ENCODE results near the genes FAM131B, OR2A2, ARHGEF35 and C7orf33.

DNA sequence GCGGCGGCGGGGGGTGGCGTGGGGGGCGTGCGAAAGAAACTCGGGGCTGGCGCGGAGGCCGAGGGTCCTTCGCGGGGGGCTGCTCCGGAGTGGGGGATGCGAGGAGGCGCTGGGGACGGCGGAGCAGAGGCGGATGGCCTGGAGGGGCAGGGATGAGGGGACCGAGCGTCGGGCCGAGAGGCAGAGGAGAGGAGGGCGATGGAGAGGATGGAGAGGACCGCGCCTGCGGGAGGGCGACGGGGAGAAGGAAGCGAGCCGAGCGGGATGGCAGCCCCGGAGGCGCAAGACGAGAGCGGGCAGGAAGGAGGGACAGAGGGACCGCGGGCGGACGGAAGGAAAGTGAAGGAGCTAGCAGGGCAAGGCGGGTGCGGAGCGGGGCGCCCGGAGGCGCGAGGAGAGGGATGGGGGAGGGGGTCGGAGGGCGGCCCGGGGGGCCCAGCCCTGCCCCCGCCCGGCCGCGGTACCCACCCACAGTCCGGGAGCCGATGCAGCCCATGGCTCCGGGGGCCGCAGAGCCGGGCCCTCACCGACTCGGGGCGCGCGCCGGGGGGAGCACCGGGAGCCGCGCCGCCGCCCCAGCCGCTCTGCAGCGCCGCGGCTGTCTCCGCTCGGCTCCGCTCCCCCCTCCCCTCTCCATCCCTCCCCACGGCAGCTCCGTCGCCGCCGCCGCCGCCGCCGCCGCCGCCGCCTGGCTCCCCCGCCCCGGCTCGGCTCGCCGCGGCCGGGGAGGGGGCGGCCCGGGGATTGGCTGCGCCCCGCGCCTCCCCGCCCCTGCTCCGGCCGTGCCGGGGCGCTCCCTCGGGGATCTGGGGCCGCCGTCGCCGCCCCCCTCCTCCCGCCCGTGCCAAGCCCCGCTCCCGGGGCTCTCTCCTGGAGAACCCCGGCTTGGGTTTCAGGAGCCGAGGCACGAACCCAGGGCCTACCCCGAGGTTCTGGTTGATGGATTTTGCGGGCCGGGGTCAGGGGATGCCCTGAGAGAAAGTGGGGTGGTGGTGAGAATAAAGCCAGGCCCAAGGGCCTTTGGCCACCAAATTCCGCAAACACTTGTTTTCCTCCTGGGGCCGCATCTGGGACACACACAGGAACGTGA, at the start of gene FAM131B:
FAM131B (minus strand) TSS at position 606 of the 1,090 bp plus-strand sequence.
- PRO-cap, 2 experiments, result peak in 1 of 2 experiments; most common minus-strand start position 633 of the sequence (in 1)

GRCh38 chr7:143378695-143379662, 2.2 kb upstream of the ZYX start:
- PRO-cap, 2 experiments, result no peak in any of the 2 experiments

- PRO-cap, 2 experiments, result no peak in any of the 2 experiments
Observed at GRCh38 chr7:143386636-143387208, 5.6 kb downstream of the ZYX start.

DNA sequence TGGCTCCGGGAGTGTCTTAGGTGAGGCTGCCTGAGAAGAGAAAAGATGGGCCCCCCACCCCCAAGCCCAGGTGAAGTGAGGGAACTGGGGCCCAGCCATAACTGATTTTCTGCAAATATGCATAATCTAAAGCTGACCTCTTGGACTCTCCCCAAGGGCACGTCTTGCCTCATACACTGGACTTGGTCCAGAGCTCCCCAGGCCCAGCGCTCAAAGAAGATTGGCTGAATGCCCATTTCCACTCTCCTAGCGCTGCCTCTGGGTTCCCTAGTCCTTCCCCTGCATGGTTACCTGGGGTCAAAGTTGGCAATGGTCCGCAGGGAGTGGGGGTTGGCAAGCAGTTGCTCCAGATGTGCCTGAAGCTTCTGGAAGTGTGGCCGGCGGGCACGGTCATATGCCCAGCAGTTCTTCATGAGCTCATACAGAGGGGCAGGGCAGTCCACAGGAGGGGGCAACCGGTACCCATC, 12.3 kb downstream of the ZYX start:
- PRO-cap, 2 experiments, result no peak in any of the 2 experiments

DNA sequence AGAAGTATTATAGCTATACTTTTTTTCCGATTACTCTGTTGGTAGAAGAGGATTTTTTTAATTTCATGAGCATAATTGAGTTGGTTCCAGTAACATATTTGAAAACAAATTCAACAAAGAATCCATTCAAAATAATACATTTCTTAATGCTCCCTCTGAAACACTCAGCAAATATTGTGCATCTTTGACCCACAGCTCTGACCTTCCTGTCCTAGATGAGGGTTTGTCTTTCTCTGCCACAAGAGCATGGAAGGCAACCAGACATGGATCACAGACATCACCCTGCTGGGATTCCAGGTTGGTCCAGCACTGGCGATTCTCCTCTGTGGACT, at the start of gene OR2A2:
OR2A2 (plus strand) TSS at position 247 of the 332 bp plus-strand sequence.
- PRO-cap, 2 experiments, result no peak in any of the 2 experiments

DNA sequence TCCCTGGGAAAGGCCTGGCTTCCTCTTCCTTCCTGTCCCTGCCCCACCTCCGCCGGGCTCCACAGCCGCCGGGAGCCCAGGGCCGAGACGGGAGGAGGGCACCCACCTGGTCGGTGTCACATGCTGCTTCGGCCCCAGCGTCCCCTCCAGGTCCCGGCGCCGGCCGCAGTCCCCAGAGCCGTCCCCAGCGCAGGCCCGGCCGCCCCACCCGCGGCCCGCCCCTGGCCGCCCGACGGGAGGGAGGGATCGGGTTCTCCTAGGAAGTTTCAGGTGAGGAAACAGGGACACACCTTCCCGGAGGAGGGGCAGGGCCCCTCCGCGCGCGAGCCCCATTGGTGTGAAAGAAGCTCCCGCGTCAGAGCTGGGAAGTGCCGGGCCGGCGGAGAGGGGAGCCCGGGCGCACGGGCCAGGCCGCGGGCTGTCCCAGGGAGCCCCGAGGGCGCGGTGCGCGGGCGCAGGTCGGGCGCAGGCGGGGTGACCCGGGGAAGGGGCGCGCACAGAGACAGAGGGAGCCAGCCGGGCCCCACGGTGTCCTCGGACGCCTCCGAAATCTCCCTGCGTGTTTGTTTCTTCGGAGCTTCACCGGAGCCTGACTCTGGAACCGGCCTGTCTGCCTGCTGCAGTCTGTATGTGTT, at the start of gene ARHGEF35:
ARHGEF35 (minus strand) TSS at position 402 of the 635 bp plus-strand sequence.
- PRO-cap, 2 experiments, result peak in 1 of 2 experiments; most common plus-strand start position 374 of the sequence (in 1)

DNA sequence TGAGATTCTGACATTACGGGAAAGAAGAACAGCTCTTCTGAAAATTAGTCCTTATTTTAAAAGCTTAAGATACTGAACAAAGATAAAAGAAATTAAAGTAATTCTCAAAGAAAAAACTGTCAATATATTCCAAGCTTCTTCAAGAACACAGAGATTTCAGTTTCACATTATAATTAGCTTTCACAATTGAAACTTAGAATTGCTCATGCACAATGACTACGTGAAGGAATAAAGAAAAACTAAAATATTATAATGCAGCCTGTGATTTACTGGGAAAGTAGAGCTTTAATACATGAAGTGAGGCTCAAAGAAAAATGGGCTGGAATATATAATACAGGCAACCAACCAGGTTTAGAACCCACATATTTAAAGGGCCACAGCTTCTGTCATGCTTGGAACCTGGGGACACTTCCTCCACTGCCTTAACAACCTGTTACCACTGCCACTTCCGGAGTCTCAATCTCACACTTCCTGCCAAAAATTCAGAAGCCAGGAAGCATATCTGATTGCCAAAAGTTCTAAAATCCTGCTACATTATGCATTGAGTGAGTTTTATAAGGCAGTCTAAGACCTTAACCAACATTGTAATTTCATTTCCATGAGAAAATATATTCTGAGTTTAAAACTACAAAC, 23.1 kb downstream of the TPK1 start:
- PRO-cap, 2 experiments, result no peak in any of the 2 experiments

GRCh38 chr7:144834344-144834794, 1.5 kb downstream of the TPK1 start:
- PRO-cap, 2 experiments, result no peak in any of the 2 experiments

- PRO-cap, 2 experiments, result peak in 1 of 2 experiments; most common plus-strand start chr7:144909211 (in 1)
Observed at GRCh38 chr7:144908820-144909330, 73.0 kb upstream of the TPK1 start.

DNA sequence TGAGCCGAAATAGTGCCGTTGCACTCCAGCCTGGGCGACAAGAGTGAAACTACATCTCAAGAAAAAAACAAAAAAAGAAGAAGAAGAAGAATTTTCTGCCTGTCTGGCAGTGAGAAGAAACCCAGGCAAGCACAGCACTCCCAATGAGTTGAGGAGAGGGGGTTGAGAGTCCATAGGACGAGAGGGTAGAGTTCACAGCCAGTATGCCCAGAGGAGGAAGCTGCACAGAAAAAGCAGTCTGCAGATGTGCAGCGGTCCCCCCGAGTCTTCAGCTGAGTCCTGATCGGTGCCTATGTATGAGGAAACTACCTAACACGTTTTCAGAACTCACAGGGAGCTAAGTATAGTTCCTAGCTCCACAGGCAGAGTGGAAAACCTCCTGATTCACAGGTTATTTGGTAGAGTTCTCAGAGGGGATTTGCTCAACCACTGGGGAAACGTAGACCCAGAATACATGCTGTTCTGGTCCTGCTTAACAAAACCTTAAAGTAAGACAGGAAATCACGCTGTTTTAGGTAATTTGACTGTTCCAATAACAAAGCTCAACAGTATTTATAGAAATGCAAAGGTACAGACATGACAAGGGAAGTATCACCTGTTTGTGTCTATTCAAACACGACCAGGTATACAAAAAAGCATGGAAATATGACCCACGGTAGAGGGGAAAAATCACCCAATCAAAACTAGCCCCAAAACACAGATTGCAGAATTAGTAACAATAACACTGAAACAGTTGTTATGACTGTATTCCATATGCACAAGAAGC, 271.2 kb upstream of the CNTNAP2 start:
- PRO-cap, 2 experiments, result no peak in any of the 2 experiments

DNA sequence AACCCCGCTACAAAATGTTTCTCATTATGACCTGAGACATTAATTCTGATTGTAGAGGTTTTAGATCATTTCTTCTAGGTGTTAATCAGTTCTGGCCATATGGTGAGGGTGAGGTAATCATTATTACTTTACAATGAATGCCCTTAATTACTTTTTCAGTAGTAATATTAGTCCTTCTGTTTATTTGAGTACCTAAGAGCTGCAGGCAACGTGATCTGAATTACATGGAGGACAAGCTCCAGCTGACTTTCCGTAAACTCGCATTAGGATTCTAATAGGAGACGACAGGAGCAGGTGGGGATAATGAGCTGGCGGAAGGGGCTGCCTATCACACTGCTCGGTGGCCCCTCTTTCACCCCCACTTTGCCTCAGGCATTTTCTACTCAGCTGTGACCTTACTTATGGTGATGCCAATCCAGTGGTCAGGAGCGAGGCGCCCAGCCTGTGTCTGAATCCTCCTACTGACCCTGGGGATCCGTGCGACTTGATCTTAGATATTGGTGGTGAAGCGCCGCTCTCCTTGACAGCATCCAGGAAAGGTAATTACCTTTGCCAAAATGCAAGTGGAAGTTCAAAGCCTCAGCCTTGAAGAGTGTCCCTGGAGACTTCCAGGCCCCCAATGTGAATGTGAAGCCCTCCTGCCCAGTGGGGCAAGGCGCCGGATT, at the start of gene C7orf33:
C7orf33 (plus strand) TSS at position 398 of the 665 bp plus-strand sequence.
- PRO-cap, 2 experiments, result no peak in any of the 2 experiments

GRCh38 chr7:148620533-148621415, 30.2 kb downstream of the C7orf33 start:
- PRO-cap, 2 experiments, result no peak in any of the 2 experiments

DNA sequence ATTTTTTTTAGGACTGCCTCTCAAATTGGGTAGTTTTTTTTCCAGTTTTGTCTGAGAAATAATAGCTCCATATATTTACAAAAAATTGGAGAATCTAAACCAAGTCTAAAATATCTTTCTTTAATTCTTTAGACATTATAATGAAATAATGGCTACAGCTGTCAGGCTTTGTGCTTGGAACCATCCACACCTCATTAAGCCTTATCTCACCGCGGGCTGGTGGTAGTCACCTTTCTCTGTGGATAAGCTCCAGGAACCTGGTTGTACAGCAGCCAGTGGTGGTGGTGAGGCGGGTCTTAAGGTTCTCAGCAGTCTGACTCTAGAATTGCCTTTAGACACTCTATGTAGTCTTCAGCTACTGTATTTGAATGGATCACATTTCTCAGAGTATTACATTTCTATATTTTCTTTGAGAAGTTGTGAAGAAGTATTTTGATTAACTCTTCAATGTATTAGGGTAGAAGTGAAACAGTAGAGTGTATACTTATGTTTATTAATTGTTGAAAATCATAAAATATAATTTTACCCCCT, 34.2 kb downstream of the CUL1 start:
- PRO-cap, 2 experiments, result no peak in any of the 2 experiments

GRCh38 chr7:148883967-148884137, 239 bp downstream of the EZH2 start:
- PRO-cap, 2 experiments, result no peak in any of the 2 experiments

- PRO-cap, 2 experiments, result peak in 2 of 2 experiments; most common plus-strand start chr7:148988135 (in 1); most common minus-strand start chr7:148988094 (in 2)
Observed at GRCh38 chr7:148988000-148988301, 40.4 kb downstream of the PDIA4 start.

DNA sequence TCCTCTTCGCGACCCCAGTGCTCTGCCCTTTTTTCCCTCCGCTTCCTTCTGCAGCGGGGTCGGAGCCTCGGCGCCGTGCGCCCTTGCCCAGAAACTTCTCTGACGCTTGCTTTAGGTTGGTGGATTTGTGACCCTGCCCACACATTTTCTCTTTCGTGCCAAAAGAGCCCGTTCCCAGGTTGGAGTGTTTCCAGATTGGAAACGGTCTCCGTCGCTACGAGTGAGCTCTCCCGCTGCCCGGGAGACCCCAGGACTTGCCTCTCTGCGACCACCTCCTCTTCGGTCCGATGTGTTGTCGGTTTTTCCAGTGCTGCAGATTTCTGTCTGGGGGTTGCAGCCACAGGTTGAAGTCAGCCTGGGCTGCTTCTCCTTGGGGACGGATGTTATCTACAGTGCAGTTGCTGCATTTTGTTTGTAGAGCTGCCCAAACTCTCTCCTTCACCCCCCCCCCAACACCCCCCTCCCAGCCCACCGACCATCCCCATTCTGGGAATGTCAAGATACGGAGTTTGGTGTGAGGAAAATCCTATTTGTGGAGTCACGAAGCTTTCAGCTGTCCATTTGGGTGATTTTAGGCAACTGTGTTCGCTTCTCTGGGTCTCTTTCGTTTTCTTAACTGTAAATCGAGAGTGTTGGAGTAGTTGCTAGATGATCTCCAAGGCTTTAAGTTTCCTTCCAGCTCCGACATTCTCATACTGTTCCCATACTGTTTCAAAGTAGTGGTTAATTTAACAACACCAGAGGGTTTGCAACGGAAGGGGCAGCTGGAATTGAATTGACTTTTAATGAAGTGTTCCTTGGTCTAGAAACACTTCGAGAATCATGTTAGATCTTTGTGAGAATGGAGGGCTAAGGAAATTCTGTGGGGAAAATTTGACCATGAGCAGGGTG, 736 bp downstream of the ZNF212 start:
- PRO-cap, 2 experiments, result no peak in any of the 2 experiments

DNA sequence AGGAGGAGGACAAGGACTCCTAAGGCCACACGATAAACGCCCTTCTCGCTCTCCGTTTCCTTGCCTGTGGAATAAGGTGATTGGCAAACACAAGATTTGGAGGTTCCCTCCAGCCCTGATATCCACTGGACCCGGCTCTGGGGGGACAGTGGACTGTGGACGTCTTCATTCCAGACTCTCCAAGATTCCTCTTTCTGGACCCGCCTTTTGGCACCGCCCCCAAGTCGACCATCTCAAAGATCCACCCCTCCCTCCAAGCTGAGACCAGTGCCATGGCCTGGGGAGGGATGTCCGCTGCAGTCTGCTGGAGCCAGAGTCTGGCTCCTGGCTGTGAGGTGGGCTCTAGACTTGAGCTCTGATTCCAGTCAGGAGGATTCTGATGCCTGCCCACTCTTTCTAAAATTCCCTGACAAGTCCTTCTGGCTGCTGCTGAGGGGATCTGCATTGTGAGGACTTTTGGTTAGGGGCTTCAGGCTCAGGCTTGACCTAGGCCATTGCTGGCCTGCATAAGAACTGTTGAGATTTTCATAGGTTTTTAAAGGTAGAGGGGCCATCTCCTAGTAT, 23.7 kb downstream of the ZNF783 start:
- PRO-cap, 2 experiments, result no peak in any of the 2 experiments

DNA sequence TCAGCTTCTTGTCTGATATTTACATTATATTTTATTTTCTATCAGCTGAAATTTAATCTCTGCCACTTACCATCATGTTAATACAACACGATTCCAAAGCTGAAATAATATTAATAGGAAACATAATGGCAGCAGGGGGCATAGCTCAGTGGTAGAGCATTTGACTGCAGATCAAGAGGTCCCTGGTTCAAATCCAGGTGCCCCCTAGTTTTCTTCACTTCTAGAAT, 48.0 kb downstream of the ZNF783 start:
- PRO-cap, 2 experiments, result no peak in any of the 2 experiments

GRCh38 chr7:149321853-149322565, 60.0 kb downstream of the ZNF783 start:
- PRO-cap, 2 experiments, result no peak in any of the 2 experiments

DNA sequence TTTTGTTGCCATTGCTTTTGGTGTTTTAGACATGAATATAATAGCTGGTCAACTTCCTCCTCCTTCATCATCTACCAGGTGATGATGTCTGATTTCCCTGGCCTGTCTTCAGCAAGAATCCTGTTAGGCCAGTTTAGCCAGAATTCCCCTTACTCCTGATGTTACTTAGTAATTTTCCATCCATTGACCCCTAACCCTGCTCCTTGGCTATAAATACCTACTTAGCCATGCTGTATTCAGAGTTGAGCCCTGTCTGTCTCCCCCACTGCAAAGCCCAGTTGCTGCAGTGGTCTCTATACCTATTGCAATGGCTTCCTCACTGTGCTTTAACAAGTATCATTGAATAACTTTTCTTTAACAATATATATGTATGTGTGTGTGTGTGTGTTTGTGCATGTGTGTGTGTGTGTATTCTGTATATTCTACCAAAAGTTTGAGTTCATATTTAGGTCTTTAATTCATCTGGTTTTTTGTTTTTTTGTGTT, 91.3 kb downstream of the ZNF777 start:
- PRO-cap, 2 experiments, result no peak in any of the 2 experiments

All from Colon Carcinoma Metastatic in the Brain (tissue), 2 donors.